ENCODE results near the genes PRR19, PSG7, PSG9 and TEX101.

DNA sequence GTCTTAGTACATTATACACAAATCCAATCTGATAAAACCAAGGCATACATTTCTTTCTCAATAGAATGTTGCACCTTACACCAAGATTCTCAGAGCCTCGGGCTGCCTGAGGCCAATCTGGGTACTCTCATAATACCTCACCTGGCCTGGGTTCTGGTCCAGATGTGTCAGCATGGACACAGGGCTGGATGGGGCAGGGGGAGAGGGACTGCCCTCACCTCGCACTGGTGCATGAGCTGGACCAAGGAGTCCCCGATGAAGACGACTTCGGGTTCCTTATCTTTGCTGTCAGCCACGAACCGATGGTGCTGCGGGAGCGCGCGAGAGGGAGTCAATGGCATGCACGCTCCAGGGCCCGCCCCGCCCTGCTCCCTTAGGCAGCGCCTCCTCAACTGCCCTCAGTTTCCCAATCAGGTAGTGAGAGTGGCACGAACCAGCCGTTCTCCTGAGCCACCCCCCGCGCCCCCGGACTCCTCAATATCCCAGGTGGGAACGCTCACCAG, at the start of gene PRR19:
Gene PRR19 (plus strand): TSS at position 401 of the 503 bp plus-strand sequence.
- RRBS, result 3% methylated on average over 2 of the region's 21 CpGs

GRCh38 chr19:42324327-42325094, 924 bp upstream of the MEGF8 start:
- RRBS, result 6% methylated on average over 25 of the region's 69 CpGs

- RRBS, result no CpG with 5 or more reads among the region's 7 CpGs
Measured at GRCh38 chr19:42421048-42421533, 6.1 kb downstream of the LIPE start.

- RRBS, result no CpG with 5 or more reads among the region's 4 CpGs
Measured at GRCh38 chr19:42936993-42937508, at the start of gene PSG7. TSS of gene PSG7 (minus strand) at chr19:42937207.

GRCh38 chr19:43269348-43269777, at the start of gene PSG9:
TSS of gene PSG9 (minus strand) at chr19:43269530.
- RRBS, result no CpG with 5 or more reads among the region's 4 CpGs

- RRBS, result 97% methylated on average over 5 of the region's 14 CpGs
Measured at GRCh38 chr19:43414771-43415041, at the start of gene TEX101. TSS of gene TEX101 (plus strand) at chr19:43414890.

GRCh38 chr19:43504036-43504236, 610 bp downstream of the PHLDB3 start:
- RRBS, result 2% methylated on average over 17 of the region's 23 CpGs

DNA sequence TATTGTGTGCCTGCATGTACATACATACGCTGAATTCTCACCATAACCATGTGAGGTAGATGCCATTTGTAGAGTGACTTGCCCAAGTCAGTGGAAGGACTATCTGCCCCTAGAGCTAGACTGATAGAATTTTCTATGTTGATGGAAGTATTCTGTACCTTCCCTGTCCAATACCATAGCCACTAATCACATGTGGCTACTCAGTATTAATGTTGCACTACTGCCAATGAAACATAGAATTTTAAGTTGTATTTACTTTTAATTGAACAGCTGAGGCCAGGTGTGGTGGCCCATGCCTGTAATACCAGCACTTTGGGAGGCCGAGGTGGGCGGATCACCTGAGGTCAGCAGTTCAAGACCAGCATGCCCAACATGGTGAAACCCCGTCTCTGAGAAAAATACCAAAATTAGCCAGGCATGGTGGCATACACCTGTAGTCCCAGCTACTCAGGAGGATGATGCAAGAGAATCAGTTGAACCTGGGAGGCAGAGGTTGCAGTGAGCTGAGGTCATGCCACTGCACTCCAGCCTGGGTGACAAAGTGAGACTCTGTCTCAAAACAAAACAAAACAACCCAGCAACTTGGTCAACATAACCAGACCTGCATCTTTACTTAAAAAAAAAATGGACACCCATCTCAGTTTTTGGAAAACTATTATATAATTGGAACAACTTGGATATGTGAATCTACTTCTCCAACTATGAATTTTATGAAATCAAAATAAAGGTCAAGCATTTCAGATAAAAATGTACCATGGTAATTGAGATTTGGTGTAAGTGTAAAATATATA, 9.0 kb downstream of the IRGQ start:
- RRBS, result no CpG with 5 or more reads among the region's 4 CpGs

DNA sequence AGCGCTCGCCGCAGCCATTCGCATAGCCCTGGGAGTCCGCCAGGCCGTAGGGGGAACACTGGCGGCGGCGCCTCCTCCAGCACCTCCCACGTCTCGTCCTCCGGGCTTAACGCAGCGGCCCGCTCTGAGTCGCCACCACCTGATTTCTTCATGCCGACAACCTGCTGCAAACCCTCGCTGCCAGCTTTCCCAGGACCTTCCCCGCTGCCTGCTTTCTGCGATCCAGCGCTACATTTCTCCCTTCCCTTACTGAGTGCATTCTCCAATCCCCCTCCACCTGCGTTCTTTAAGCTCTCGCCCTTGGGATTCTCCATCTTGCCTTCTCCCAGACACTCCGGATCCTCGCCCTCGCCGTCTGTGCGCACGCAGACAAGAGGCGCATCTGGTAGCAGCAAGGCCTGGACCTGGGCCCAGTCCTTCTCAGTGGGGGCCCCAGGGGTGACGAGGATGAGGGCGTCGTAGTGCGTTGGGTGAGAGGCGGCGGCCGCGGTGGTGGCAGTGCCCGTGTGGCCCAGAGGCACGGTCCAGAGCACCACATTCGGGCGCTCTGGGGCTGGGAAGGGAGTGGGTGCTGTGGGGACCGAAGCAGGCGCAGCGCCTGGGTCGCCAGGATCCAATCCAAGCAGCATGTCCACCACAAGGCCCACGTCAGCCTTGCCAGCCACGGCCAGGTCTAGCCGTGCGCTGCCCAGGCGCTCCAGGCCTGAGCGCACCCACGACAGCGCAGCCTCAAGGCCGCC, 3.2 kb downstream of the IRGQ start:
- RRBS, result no CpG with 5 or more reads among the region's 55 CpGs

DNA sequence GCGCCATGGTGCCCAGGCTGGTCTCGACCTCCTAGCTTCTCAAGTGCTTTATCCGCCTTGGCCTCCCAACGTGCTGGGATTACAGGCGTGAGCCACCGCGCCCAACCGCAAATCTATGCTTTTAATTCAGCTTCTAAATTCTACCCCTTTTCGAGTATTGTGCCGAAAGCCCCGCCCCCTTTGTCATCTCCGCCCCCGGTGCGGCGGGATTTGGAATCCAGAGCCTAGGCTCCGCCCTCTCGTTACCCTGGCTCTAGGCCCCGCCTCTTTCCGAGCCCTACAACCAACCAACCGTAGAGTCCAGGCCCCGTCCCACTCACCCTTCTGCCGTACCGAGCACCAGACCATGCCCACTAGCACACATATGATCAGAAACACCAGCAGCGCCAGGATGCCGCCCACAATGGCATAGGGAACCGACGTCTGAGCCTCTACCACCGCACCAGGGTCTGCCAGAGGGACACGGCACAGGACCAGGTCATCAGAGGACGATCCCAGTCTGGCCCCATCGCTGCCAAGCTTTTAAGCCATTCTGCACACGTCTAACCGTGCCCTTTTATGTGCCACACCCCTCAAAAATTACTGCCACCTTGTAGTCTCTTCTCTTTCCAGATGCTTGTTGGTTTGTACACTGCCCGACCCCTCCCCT, 4.5 kb upstream of the ZNF428 start:
- RRBS, result no CpG with 5 or more reads among the region's 34 CpGs

DNA sequence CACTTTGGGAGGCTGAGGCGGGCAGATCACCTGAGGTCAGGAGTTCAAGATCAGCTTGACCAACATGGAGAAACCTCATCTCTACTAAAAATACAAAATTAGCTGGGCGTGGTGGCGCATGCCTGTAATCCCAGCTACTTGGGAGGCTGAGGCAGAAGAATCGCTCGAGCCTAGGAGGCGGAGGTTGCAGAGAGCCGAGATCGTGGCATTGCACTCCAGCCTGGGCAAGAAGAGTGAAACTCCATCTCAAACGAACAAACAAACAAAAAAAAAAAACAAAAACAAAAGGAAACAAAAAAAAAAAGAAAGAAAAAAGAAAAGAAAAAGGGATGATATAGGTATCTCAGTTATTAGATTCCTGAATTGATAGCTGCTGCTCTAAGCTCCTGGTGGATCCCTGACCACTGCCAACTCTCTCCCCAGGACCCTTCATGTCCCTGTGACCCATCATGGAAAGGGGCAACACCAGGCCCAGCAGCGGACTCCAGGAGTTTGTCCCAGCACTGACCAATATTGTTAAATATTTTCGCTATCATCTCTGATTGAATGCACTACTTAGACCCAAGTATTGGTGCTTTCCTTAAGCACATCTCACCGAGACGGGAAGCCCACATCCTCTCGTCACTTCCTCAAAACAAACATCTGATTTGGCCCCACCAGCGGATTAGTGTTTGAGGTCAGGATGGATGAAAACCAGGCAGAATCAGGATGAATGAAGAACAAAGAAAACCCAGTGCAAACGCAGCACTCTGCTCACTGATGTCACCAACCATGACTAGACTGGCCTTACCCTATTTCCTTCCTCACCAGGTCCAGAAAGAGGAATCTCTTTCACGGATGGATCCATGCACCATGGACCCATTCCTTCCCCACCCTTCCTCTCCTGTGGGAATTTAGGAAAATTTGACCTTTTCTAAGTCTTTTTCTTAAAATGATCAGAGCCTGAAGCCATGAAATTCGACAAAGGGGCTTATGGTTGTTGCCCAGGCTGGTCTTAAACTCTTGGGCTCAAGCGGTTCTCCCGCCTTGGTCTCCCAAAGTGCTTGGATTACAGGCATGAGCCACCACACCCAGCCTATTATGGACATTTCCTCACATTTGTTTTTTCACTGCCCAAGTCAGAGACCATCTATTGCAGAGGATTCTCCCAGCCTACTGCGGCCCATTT, 6.1 kb downstream of the PLAUR start:
- RRBS, result no CpG with 5 or more reads among the region's 21 CpGs

GRCh38 chr19:43667413-43668402, 2.3 kb downstream of the PLAUR start:
- RRBS, result no CpG with 5 or more reads among the region's 49 CpGs

DNA sequence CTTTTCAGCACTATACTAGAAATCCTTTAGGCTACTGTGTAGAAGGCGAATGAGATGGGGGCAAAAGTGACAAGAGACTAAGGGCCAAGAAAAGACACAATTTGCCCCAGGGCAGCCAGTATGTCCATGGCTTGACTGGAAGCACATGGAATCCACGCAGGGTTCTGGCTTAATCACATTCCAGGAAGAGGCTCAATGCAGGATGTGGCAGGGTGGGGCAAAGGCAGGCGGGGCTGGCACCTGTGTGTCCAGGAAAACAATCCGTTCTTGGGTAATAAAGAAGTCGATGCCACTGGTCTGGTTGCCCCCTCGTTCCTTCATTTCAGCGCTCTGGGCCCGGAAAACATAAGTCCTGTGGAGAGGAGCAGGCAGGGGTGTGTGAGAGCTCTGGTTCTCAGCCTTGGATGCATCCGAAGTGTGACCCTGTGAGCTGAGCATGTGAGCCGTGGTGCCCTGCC, 14.9 kb downstream of the SMG9 start:
- RRBS, result no CpG with 5 or more reads among the region's 10 CpGs

GRCh38 chr19:43766193-43766882, 11.6 kb upstream of the SMG9 start:
- RRBS, result no CpG with 5 or more reads among the region's 8 CpGs

- RRBS, result no CpG with 5 or more reads among the region's 7 CpGs
Measured at GRCh38 chr19:43777132-43778128, 3.3 kb downstream of the KCNN4 start.

DNA sequence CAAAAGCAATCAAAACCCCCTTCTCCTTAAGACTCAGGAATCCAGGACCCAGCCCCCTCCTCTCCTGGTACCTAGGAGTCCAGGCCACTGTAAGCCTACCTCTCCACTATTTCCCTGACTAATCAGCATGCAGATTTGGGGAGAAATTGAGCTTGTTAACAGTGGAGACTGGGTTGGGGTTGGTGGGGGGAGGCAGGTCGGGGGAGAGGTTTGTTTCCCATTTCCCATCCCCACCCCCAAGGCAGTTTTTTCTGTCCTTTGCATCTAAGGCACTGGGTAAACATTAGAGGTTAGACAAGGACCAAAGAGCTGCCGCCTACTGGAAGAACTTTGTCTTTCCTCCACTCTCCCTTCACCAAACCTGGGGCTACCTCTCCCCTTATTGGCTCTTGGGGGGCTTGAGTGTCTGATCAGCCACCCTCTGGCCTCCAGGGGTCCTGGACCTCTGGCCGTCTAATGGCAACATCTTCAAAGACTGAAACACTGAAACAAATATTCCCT, 971 bp downstream of the KCNN4 start:
- RRBS, result no CpG with 5 or more reads among the region's 3 CpGs

- RRBS, result no CpG with 5 or more reads among the region's 10 CpGs
Measured at GRCh38 chr19:44065928-44067120, 5.6 kb upstream of the ZNF284 start.

- RRBS, result no CpG with 5 or more reads among the region's 5 CpGs
Measured at GRCh38 chr19:44100460-44101200, 6.5 kb downstream of the ZNF224 start.

DNA sequence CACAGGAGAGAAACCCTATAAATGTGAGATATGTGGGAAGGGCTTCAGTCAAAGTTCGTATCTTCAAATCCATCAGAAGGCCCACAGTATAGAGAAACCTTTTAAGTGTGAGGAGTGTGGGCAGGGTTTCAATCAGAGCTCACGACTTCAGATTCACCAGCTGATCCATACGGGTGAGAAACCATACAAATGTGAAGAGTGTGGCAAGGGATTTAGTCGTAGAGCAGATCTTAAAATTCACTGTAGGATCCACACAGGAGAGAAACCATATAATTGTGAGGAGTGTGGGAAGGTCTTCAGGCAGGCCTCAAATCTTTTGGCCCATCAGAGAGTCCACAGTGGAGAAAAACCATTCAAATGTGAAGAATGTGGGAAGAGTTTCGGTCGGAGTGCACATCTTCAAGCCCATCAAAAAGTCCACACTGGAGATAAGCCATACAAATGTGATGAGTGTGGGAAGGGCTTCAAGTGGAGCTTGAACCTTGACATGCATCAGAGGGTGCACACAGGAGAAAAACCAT, 12.0 kb downstream of the ZNF226 start:
- RRBS, result no CpG with 5 or more reads among the region's 6 CpGs

GRCh38 chr19:44367062-44367632, 10.7 kb upstream of the ZNF112 start:
- RRBS, result no CpG with 5 or more reads among the region's 16 CpGs

All from epidermal melanocyte (primary cell).